ENCODE data around the genes GNG14, THSD8, KLF1 and GADD45GIP1.

DNA sequence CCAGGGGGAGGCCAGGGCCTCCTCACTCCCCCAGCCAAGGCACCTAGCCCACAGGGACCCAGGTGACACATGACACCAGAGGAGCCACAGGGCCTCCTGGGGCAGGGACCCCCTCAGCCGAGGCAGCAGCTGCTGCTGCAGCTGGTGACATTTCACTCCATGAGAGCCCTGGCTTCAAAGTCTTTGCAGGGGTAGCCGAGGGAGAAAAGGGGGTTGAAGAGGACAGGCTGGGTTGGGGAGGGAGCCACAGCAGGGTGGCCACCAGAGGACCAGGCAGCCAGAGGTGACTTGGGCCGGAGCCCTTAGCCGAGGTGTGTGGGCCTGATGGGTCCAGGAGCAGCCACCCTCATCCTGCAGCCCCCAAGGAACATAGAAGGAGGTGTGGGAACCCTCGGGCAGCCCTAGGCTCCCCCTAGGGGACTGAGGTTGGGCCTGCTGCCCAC lies at the start of gene GNG14:
TSS of gene GNG14 (plus strand) at position 413 of the 443 bp plus-strand sequence.
- PRO-cap, 3 experiments: no peak in any of the 3 experiments
- RAMPAGE, long total RNA: no peak

GRCh38 chr19:12764815-12765400 lies 10.4 kb downstream of the HOOK2 start:
- PRO-cap, 3 experiments: no peak in any of the 3 experiments
- RAMPAGE, long total RNA: no peak

- PRO-cap, 3 experiments: no peak in any of the 3 experiments
- RAMPAGE, long total RNA: no peak
Observed at GRCh38 chr19:12793179-12793335, 1.8 kb downstream of the JUNB start.

GRCh38 chr19:12801495-12802674 lies at the start of gene THSD8:
Gene THSD8, plus strand, starts transcription at chr19:12802069.
- PRO-cap, 3 experiments: peak in 3 of 3 experiments; most common plus-strand start chr19:12802031 (in 3); most common minus-strand start chr19:12801800 (in 1)
- RAMPAGE, long total RNA: start-site peak on the minus strand at chr19:12801799-12801865, 1,214 and 9,243 reads in 2 replicates

- PRO-cap, 3 experiments: peak in 1 of 3 experiments; most common minus-strand start chr19:12835428 (in 1)
- RAMPAGE, long total RNA: no peak
Observed at GRCh38 chr19:12835184-12835713, 870 bp upstream of the RTBDN start.

DNA sequence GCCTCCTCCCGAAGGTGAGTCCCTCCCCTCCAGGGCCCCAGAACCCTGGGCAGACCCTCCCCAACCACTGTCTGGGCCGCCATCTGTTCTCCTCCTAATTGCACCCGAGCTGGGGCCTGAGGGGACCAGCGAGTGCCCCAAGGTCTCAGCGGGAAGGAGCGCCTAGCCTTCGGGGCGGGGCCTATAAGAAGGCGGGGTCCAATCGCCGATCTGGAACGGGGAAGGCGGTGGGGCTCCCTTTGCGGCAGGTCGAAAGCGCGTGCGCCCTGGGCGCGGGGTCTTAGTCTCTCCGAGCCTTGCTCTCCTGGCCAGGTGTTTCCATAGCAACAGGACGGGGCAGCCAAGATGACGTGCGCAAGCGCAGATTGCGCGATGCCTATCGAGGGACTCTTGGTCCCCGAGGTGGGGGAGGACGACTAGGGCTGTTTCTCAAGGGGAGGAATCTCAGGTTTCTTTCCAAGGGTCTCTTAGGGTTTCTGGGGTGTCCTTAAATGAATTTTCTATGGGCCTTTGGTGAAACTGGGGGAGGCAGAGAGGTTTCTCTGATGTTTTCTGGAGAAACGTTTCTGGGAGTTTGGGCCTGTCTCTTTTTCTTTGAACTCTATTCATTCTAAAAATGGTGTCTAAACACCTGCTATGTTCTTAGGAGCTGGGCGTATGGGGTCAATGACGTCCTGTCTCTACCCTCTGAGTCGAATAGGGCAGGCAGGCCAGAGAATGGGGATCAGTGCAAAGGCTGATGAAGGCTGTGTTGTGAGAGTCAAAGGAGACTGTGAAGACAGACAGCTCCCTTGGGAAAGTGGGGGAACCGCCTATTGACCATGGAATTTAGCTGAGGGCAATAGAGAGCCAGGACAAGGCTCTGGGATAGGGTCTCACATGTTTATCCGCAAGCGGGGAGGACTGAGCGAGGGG lies 3.0 kb downstream of the MAST1 start:
- PRO-cap, 3 experiments: peak in 1 of 3 experiments; most common plus-strand start position 382 of the sequence (in 1); most common minus-strand start position 150 of the sequence (in 1)
- RAMPAGE, long total RNA: no peak

- PRO-cap, 3 experiments: no peak in any of the 3 experiments
- RAMPAGE, long total RNA: no peak
Observed at GRCh38 chr19:12873095-12873841, 8.0 kb downstream of the DNASE2 start.

GRCh38 chr19:12885806-12886122 lies 1.2 kb downstream of the KLF1 start:
- PRO-cap, 3 experiments: no peak in any of the 3 experiments
- RAMPAGE, long total RNA: no peak

DNA sequence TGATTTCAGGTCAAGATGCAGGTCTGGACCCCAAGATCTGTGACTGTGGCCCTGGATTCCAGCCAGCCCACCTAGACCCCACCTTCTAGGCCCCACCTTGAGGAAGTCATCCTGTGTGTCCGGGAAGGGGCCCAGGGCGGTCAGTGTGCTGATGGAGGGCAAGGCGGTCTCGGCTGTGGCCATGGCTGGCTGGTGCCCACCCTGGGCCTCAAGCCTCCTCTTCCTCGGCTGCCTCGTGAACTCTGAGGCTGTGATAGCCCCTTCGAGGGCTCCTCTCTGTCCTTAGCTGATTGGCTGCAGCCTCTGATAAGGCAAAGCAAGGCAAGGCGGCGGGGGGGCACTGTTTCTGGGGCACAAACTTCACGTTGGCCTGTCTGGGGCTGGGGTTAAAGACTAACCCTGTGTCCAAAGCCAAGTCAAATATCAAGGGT lies at the start of gene KLF1:
TSS of gene KLF1 (minus strand) at position 244 of the 431 bp plus-strand sequence.
- PRO-cap, 3 experiments: no peak in any of the 3 experiments
- RAMPAGE, long total RNA: no peak

GRCh38 chr19:12891404-12892051 lies 568 bp downstream of the GCDH start:
- PRO-cap, 3 experiments: no peak in any of the 3 experiments
- RAMPAGE, long total RNA: no peak

- PRO-cap, 3 experiments: no peak in any of the 3 experiments
- RAMPAGE, long total RNA: no peak
Observed at GRCh38 chr19:12937219-12937718, 1.1 kb upstream of the CALR start.

DNA sequence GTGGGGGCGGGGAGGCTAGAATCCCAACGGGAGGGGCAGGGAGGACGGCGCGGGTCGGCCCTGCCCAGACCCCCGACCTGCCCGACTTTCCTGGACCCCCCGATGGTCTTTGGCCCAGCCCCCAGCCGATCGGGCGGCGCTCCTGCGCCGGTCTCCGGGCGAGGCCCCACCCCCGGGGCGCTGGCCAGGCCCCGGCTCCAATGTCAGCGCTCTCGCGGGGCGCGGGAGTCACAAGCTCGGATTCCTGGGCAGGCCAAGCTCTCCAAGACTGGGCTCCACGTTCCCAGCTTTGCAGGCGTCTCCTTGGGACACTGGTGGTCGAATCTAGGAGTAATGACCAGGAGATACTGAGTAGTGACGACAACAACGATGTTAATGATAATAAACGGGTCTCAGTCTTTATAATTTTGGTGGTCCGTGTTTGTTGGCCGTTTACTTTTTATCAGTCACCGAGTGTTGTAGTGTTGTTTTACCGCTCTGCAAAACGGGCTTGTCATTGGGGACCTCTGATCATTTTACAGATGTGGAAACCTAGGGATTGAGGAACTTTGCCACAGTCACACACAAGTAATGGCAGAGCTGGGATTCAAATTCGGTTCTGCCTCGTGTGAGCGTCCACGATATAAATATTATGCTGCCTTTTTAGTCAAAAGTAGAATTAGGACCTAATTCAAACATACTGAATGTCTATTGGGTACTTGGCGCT lies 564 bp downstream of the RAD23A start:
- PRO-cap, 3 experiments: no peak in any of the 3 experiments
- RAMPAGE, long total RNA: no peak

DNA sequence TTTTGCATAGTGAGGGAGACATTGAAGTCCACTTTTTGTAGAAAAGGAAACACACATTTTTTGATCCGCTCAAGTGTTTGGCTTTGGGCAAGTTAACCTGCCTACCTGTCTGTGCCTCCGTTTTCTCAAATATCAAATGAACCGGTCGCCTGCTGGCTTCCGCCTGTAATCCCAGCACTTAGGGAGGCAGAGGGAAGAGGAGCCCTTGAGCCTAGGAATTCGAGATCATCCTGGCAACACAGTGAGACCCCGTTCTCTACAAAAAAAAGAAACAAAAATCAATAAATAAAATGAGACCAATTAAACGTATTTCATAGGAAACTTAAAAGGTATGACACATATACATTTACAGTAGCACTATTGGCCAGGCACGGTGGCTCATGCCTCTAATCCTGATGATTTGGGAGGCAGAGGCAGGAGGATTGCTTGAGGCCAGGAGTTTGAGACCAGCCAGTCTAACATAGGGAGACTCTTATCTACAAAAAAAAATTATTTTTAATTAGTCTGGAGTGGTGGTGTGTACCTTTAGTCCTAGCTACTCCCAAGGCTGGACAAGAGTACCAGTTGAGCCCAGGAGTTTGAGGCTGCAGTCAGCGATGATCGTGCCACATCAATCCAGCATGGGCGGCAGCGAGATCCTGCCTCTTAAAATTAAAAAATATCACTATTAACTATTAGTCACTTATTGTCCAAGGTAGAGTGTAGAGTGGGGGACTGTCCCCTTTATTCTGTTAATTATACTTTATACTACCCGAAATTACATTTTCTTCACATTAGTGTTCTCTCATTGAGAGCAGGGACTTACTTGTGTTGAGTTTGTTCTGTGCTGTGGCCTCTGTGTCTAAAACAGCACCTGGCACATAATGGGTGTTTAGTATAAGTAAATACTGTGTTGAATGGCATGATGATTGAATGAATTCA lies 1.4 kb downstream of the RAD23A start:
- PRO-cap, 3 experiments: no peak in any of the 3 experiments
- RAMPAGE, long total RNA: no peak

DNA sequence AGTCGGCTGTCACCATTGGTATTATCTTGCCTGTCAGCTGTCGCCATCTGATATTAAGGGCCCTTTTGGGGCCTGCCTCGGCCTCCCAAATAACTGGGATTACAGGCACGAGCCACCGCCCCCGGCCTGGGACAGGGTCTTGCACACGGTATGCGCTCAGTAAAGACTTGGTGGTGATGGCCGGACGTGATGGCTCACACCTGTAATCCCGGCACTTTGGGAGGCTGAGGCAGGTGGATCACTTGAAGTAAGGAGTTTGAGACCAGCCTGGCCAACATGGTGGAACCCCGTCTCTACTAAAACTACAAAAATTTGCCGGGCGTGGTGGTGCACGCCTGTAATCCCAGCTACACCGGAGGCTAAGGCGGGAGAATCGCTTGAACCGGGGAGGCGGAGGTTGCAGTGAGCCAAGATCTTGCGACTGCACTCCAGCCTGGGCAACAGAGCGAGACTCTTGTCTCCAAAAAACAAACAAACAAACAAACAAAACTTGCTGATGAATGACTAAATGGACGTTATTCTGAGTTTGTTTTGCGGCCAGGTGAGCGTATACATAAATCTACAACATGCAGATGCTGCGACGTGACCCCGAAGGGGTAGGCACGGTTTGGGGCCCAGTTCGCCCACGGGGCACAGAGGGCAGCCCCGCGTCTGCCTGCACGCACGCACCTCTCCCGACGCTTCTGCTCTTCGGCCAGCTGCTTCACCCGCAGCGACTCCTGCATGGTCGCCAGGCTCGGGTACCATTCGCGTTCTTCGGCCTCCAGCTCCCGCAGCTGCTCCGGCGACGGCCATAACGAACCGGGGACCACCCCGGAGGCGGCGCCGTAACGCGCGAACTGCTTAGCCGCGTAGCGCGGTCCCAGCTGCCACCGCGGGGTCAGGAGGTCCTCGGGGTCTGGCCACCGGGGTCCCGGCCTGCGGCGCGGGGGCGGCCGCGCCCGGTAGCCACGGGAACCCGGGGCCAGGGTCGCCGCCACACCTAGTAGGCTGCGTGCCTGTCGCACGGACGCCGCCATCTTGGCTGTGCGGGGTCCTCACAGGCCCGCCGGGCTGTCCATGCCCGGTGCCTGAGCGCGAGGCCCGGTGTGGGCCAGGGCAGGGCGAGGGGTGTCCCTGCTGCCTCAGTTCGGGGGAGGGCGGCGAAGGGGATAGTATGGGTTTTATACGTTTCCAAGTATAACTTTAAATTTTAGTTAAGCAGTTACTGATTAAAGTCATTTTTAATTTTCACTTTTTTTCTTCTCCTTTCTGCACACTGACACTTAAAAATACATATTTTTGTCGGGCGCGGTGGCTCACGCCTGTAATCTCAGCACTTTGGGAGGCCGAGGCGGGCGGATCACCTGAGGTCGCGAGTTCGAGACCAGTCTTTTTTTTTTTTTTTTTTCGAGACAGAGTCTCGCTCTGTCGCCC lies at the start of gene GADD45GIP1:
TSS of gene GADD45GIP1 (minus strand) at position 1,030 of the 1,416 bp plus-strand sequence.
- PRO-cap, 3 experiments: peak in 3 of 3 experiments; most common plus-strand start position 1,080 of the sequence (in 2); most common minus-strand start position 1,028 of the sequence (in 3)
- RAMPAGE, long total RNA: no peak

GRCh38 chr19:12975035-12975337 lies 5.6 kb downstream of the DAND5 start:
- PRO-cap, 3 experiments: no peak in any of the 3 experiments
- RAMPAGE, long total RNA: no peak

- PRO-cap, 3 experiments: peak in 1 of 3 experiments; most common plus-strand start chr19:12996852 (in 1); most common minus-strand start chr19:12996762 (in 1)
- RAMPAGE, long total RNA: no peak
Observed at GRCh38 chr19:12996546-12997032, 1.3 kb downstream of the NFIX start.

DNA sequence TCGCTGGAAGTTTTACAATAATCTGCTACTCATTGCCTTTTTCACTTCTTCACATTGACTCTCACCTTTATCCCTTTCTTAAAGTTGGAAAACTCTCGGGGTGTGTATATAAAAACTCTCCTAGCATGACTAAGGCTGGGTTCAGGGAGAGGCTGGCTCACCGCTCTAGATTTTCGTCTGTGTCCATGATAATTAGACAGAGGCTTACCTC lies 39.3 kb downstream of the NFIX start:
- PRO-cap, 3 experiments: no peak in any of the 3 experiments
- RAMPAGE, long total RNA: no peak

- PRO-cap, 3 experiments: no peak in any of the 3 experiments
- RAMPAGE, long total RNA: no peak
Observed at GRCh38 chr19:13044458-13045259, 49.4 kb downstream of the NFIX start.

DNA sequence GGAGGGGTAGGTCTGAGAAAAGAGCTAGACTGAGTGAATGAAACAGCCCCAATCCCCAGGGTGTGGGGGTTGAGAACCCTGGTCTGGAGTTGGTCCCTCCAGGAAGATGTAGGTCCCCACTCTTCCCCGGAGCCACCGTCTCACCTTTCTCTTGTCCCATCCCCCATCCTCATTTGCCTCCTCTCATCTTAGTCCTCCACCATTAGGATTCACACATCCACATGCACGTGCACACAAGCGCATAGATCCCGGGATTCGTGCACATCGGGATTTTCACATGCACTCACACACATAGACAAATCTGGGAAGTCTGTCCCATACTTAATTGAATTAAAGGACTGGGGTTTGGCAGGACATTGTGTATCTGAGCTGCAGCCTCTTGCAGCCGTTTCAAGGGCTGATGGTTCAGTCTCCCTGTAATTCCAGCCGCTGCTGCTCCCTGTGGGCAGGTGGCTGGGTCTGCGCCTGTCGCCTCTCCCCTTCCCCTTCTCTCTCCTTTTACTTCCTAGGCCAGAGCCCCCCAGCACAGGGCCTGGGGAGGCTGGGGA lies 43.7 kb downstream of the LYL1 start:
- PRO-cap, 3 experiments: no peak in any of the 3 experiments
- RAMPAGE, long total RNA: no peak

DNA sequence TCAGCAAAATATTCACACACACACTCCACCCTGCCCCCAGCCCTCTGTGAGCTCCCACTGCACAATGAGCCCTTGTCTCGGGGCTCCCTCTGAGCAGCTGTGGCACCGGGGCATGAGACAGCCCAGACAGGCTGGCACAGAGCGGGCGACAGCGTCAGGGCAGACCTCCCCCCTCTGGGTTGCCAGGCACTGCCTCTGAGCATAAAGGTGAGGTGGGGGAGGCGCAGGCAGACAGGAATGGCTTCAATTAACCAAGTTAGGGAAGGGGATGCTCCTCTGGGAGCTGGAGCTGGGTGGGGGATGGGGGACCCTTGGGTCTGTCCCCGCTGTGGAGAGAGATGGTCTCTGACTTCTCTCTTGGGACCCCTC lies 30.4 kb downstream of the LYL1 start:
- PRO-cap, 3 experiments: no peak in any of the 3 experiments
- RAMPAGE, long total RNA: no peak